GM19239 (cell line): ENCODE measurements around the genes DRGX, AGAP6, ASAH2 and PRKG1.

- RRBS, result no CpG with 5 or more reads among the region's 9 CpGs
Observed at GRCh38 chr10:49359879-49360495, 35.9 kb downstream of the DRGX start.

DNA sequence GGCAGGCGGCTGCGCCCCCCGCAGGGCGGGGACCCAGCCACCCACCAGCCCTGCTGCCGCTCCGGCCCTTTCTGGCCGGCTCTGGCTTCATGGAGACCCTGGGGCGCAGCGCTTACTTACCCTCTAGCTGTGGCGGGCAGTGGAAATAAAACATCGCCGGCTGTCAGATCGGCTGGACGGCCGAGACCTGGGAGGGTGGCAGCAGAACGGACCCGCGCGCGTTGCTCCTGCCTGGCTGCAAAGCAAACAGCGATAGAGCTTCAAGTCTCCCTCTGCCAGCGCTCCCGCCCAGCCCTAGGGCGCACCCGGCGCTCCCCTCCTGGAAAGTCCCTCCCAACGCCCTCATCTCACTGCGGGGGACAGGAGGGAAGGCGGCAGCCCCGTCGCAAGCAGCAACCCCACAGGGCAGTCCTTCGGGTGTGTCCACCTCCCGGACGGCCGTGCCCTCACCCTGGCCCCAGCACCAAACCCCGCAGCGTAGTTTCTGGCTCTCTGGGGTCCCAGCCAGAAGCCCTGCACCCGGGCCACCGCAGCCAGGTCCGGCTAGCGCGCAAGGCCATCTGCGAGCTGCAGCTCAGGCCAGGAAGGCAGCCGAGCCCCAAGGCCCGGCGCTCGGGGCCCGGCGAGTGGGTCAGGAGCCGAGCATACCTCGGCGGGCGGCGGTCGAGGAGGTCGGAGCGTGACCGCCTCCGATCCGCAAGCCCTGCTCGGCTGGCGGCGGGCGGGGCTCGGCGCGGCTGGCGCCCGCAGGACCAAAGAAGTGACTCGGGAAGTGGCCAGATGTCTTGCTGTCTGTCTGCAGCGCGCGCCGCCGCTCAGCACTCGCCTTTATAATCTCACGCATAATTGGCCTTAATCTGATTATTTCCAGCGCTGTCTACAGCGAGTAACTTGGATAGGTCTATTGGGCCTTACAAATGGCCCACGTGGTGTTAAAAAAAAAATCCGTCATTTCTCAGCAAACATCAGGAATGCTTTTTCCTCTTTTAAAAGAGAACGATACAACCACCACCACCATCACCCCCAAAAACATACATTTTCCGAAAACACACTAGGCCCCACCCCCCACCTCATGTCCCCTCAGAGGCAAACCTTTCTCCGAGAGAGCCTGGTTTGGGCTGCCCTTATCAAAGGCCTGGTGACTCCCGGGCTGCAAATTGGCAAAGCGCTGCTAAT is at the start of gene DRGX:
DRGX (minus strand) TSS at position 803 of the 1,176 bp plus-strand sequence.
- RRBS, result 5% methylated on average over 22 of the region's 86 CpGs

DNA sequence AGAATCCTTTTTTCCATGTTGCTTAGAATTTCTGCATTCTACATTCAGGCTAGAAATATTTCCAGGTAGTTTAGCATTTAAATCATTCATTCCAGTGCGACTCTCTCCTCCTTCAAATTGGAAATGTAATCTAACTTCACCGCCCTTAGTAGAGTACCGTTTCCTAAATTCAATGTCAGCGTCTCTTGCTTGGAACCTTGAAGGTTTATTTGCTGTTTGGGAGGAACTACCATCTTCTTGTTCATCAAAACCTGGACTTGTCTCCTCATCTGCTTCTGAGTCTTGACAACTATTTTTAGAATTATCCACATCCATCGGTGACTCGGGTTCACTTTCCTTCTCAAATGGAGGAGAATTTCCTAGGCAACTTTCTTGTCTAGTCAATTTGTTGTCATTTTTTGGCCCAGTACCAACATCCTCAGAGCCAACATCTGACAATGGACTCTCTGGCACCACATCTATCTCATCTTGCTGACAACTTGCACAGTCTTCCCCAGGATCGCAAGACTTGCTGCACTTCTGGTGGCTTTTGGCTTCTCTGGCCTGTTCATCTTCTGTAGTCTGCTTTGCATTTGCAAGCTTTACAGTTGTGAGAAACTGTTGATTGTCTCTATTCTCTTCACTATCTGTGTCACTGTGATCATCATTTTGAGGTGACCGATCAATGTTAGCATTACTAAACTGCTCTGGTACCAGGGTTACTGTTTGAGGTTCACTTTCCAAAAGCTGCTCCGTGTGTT is 8.4 kb downstream of the PARG start:
- RRBS, result no CpG with 5 or more reads among the region's 9 CpGs

DNA sequence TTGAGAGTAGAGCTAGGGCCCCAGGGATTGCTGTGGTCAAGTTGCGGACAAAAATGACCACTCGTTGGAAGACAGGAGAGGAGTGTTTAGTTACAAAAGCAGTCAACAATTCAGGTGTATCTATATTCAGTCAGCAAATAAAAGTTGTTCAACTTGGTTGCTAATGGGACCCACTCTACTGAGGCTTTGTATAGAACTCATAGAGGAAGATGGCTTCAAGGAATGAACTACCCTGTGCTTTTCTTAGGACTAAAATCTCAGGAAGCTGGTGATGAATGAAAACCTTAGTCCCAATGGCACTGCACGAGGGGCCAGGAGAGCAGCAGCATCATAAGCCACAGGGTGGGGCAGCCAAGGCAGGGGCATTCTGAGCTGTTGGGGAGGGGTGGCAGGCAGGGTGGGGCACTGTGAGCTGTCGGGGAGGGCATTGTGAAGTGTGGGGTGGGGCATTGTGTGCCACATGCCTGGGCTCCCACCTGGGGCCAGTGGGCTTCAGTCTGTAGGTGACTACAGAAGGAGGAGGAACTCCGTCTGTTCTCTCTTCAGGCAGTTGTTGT is at the start of gene AGAP6:
AGAP6 (plus strand) TSS at position 533 of the 557 bp plus-strand sequence.
- RRBS, result no CpG with 5 or more reads among the region's 5 CpGs

DNA sequence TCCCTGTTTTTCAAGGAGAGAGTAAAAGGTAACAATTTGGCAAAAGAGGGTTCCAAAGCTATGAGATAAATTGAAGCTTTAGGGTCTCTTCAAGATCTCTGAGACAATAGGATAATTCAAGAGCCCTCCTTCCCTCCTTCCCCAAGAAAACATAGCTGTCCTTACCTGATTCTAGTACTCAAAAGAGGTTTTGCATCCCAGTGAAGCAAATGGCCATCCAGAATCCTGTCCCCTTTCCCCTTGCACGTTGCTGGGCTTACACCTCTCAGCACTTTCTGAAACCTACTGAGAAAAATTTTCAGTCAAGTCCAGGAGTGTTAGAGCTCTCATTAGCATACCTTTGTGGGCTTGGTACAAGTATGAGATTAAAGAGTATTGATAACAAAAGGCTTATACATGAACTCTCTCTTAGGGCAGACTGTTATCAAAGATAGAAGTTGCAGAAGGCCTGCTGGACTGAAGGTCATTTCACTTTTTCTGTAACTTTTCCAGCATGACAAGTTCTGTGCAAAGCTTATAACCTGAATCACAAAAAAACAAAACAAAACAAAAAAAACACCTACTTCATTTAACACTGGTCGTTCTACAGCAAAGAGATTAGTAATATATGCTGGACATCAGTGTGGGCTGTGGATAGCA is at the start of gene ASAH2:
ASAH2 (minus strand) TSS at position 287 of the 639 bp plus-strand sequence.
- RRBS, result no CpG with 5 or more reads among the region's 2 CpGs

DNA sequence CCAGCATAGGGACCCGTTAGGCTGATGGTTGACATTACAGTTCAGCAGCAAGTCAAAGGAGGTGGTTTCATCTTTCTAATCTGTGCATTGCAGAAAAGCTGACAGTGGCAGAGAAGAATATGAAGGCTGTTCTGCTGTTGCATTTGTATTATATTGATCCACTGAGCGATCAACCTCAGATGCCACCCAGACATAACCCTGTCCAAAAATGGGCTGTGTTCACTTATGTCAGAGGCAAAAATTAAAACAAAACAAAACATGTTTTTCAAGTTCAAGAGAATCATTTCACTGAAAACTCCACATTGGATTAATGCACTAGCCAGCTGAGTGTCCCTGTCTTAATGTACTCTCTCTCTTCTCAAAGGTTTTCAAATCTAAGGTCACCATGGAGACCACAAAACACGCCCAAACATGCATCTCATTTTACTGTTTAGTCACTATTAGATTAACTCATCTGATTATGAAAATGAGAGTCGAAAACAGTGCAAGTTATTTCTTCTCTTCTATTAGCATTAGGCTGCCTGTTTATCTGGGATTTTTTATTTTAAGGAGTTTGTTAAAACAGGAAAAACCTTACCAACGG is 70.7 kb upstream of the ASAH2 start:
- RRBS, result no CpG with 5 or more reads among the region's 5 CpGs

- RRBS, result no CpG with 5 or more reads among the region's 14 CpGs
Observed at GRCh38 chr10:50326828-50327853, 75.8 kb upstream of the ASAH2 start.

DNA sequence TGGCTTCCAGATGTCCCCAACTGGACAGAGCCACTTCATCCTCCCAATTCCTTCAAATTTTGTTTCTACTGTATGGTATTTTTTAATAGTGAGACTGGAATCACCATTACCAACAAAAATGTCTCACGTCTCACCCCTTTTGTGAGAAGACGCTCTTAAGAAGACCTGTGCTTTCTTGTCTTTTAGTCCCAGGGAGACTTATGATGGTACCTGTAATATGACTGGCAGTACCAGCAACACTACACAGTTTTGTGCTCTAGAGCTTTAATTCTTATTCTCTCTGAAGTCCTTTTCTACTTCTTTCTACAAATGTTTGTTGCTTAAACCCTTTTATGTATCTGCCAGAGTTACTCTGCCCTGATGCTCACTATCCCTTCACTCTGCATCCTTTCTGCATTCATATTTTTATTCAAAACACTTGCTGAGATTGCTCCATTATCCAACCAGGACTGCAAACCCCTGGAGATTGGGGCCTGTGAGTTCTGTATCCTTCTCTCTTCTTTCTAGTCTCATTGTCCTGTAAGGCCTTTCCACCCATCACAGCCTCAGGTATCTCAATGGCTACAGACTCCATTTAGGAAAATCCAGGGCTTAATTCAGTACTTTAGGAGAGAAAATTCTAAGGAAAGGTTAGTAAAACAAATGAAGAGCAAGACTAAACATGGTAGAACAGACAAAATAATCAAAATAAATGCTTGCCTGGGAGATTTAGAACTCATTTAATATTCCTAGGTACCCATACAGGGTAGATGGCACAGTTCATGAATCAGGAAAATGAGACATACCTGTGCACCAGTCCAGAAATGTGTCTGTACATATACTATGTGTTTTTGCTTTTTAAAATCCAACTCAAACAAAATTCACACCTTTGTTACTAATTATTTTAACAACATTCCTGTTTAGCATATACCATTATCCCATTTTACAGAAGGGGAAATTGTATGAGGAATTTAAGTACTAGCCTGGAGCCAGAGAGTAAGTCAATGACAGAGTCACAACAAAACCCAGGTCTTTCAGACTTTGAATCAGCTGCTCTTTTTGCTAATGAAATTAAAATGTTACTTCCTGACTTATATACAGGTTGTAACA is 82.1 kb upstream of the ASAH2 start:
- RRBS, result no CpG with 5 or more reads among the region's 2 CpGs

DNA sequence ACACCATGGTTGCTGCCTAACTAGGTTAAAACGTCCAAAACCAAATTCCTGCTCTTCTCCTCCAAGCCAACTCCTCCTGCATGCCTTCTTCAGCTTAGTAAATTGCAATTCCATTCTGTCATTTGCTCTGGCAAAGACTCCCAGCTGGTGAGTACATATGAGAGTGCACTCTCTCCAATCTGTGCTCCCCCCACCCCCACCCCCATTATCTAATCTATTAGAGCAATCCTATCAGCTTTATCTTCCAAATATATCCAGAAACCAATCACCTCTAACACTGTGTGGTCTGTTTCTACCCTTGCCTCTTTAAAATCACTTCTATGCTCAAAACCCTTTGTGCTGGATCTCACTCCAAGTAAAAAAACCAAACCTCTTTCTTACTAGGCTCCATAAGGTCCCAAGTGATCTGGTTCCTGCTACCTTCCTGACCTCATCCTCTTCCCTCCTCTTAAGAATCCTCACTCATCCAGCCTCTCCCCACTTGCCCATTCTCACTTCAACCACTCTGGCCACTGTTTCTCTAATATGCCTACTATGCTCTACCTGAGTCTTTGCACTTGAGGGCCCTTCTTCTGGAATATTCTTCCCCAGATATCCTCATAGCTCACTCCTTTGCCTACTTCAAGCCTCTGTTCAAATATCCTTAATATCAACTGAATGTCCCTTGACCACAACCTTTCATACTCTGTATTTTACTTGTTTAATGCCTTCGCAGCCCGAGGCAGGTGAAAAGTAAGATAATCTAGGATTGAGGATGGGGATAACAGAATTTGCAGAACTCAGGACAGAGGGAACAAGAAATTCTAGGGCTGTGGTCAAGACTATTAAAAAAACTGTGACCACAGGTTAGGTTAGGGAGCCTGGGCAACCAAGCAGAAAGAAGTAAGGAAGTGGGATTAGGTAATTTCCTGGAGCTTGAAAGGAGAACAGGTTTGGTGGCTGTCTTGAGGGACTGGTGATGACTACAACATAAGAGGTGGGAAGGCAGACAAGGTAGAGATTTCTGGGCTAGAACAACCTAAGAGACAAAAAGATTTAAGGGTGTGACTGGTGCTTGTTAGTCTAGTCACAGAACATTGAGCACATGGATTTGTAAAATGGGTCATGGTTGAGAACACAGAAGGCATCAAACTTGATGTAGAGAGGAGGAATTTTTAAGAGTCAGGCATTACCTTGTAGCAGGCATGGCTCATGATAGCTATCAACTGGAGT is 123.3 kb upstream of the ASAH2 start:
- RRBS, result no CpG with 5 or more reads among the region's 3 CpGs

DNA sequence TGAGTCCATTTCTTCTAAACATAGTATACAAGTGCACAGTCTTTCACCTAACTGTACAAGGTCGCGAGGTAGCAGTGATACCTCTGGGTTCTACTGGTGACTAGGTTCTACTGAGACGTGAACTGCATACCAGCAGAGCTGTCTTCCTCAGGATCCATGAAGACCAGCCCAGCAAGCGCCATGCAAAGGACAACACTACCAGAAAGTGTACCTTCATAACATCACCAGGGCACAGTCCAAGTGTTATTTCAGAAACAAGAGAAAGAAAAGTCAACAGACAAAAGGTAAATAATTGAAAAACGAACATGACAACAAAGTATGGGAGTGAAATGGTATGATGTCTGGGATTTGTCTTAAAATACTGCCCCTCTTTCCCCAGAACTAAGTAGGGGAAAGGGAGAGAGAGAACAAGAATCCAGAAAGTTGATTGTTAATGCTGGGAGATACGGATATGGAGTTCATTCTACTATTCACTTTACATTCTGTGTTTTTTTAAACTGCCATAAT is 141.1 kb upstream of the ASAH2 start:
- RRBS, result no CpG with 5 or more reads among the region's 6 CpGs

DNA sequence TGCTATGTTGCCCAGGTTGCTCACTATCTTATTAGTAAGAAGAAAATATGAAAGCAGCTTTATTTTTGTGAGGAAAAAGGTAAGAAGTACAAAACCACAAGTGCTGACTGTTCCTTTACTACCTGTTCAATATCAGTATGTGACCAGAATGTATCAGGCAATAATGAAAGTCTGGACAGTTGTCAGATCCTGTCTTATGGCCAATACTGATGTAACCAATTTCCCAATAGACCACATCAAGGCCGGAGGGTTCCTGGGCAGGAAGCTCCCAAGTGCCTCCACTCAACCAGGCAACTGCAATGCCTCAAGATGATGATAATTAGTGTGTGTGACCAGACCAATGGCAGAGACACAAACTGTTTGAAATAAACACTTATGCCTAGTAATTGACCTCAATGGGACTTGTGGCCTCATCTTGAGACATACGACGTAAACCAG is 149.4 kb upstream of the ASAH2 start:
- RRBS, result no CpG with 5 or more reads among the region's 3 CpGs

GRCh38 chr10:50648150-50648657 is 24.4 kb upstream of the SGMS1 start:
- RRBS, result no CpG with 5 or more reads among the region's 3 CpGs

DNA sequence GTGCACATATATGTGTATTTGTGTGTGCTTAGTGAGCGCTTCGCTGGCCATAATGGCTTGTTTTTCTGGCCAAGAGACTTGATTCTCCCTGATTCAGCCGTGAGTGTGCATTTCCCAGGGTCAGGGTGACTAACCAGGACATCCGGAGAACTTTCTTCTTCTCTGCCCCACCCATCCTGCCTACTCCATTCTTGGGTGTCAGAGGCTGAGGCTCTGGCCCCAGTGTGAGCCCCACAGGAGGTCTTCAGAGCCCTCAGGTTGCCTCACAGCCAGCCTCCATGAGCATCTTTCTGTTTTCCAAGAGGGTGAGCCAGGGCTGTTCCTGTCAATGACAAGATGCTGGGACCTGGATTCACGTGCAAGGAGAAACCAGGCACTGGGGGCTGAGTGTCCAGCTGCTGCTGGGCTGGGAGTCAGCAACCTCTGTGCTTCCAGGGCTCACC is 37.8 kb upstream of the ASAH2B start:
- RRBS, result 97% methylated on average over 1 of the region's 5 CpGs

- RRBS, result no CpG with 5 or more reads among the region's 5 CpGs
Observed at GRCh38 chr10:50857570-50858067, 27.8 kb downstream of the A1CF start.

DNA sequence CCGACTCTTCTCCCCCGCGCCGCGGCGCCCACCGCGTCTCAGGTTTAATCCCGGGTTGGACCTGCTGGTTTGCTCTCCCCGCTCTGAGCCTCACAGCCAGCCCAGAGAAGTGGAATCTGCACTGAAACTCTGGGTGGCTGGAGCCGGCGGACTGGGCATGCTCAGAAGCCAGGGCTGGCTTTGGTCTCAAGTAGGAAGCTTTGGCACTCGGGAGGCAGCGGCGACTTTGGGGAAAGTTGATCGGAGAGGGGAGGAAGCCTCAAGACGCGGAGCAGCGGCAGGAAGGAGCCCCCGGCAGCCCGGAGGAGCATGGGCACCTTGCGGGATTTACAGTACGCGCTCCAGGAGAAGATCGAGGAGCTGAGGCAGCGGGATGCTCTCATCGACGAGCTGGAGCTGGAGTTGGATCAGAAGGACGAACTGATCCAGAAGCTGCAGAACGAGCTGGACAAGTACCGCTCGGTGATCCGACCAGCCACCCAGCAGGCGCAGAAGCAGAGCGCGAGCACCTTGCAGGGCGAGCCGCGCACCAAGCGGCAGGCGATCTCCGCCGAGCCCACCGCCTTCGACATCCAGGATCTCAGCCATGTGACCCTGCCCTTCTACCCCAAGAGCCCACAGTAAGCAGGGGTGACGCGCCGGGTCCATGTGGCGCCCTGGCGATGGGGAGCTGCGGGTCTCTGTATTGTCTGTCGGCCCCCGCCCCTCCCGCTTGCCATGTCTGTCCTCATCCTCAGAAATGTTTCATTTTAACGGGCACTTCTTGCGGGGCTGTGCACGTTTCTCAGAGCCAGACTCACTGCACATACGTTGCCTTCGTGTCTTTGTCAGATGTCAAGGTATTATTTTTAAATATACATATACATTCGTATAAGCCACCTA is at the start of gene PRKG1:
PRKG1 (plus strand) TSS at position 206 of the 882 bp plus-strand sequence.
- RRBS, result 2% methylated on average over 3 of the region's 60 CpGs

DNA sequence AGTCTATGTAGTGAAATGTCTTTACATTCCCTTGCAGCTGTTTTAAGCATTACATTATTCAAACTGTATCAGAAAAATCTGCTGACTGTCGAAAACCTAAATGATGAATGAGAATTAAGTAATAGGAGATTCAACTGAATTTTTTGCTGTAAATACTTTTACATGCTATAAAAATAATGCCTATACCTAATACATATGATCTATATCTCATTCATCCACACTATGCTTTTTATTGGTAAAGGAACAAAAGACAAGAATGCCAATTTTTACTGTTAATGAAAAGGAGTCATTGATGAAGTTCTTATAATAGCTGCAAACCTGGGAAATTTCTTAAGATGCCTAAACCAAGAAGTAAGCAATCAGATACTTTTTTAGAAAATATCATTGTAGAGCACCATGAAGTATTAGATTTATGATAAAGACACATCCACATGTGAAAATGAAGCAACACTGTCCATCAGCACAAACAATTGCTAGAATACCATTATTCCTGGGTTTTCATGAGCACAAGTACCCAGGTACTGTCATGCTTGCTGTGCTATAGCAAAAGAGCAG is 227.1 kb downstream of the CSTF2T start:
- RRBS, result no CpG with 5 or more reads among the region's 1 CpG

DNA sequence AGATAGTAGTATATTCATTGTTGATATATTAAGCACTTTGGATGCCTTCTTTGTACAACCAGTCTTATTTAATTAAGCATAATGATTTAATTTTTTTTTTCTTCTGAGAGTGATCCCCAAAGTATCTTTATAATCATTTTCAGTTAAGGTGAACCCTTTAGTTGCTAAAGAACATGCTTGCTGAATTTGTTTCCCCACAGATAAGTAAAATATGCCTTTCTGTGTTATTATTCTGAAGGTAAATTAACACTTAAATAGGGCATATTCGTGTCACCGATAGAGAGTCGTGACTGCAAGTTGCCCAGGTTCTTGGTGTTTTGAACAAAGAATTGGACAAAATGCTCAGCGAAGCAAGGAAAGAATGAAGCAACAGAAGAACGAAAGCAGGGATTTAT is 50.1 kb downstream of the CSTF2T start:
- RRBS, result no CpG with 5 or more reads among the region's 5 CpGs

DNA sequence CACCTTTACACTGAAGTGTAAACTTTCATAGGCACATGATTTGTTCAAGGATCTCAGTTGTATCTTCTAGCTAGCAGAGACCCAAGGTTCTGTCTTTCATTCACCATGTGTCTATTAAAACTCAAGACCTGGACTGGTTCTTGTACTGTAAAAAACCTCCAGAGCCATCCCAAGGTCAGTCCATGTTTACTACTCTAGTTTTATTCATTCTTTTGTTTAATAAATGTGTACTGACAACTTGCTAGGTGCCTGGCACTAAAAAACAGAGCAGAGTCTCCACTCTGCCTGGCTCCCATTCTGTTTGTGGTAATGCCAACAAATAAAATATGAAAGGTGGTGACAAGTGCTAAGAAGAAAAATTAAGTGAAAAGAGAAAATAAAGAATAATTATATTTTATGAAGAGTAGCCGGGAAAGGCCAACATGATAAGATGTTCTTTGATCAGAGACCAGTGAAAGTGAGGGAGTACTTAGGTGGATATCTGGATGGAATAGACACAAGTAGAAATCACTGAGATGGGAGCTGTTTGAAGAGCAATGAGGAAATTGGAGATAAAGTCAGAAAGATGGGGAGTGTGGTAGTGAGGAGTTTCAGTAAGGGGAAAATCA is 26.4 kb downstream of the CSTF2T start:
- RRBS, result no CpG with 5 or more reads among the region's 1 CpG

DNA sequence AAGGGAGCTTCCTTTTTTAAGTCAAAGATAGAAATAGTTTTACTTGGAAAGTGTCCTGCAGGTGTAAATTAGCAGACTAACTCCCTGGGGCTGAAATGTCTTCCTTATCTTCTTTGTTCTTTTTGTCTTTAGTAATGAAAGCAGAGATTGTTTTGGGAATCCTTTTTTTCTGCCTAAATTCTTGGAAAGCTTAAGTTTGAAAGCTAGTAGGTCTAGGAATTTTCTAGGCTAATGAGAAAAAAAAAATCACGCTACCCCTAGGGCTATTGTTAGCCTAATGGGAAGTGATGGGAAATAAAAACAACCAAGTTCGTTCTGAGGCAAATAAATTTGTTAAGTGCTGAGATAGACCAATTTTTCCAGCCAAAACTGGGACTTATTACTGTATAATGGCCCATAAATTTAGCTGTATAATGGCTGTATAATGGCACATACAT is 139.2 kb upstream of the CSTF2T start:
- RRBS, result no CpG with 5 or more reads among the region's 2 CpGs

- RRBS, result no CpG with 5 or more reads among the region's 4 CpGs
Observed at GRCh38 chr10:51895058-51895674, 195.8 kb upstream of the CSTF2T start.